Progenitor cell of endocrine pancreas (in vitro differentiated cells): ENCODE results near the genes CHCHD2, ZNF727 and ZNF680.

DNA sequence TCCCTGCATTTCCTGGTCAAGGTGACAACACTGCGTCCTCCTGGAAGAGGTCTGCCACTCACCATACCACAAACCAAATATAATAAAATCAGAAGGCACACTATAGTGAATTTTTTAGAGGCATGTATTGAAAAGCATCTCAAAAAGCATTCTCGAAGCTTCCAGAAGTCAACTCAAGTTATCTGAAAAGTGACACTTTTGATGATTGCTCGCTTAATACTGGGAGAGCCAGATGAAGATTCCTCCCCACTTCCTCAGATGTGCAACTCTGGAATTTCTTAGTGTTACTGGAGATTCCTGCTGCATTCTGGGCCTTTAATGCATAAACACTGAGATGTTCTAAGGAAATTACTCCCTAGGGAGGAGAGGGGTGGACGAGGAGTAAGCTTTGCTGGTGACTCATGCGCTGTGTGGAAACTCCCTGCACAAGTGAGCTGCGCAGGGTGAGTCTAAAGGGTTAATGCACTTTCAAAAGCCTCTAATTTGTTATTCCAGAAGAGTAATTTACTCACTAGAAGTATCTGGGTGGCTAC lies 46.2 kb downstream of the EGFR start:
- PRO-cap = no peak

DNA sequence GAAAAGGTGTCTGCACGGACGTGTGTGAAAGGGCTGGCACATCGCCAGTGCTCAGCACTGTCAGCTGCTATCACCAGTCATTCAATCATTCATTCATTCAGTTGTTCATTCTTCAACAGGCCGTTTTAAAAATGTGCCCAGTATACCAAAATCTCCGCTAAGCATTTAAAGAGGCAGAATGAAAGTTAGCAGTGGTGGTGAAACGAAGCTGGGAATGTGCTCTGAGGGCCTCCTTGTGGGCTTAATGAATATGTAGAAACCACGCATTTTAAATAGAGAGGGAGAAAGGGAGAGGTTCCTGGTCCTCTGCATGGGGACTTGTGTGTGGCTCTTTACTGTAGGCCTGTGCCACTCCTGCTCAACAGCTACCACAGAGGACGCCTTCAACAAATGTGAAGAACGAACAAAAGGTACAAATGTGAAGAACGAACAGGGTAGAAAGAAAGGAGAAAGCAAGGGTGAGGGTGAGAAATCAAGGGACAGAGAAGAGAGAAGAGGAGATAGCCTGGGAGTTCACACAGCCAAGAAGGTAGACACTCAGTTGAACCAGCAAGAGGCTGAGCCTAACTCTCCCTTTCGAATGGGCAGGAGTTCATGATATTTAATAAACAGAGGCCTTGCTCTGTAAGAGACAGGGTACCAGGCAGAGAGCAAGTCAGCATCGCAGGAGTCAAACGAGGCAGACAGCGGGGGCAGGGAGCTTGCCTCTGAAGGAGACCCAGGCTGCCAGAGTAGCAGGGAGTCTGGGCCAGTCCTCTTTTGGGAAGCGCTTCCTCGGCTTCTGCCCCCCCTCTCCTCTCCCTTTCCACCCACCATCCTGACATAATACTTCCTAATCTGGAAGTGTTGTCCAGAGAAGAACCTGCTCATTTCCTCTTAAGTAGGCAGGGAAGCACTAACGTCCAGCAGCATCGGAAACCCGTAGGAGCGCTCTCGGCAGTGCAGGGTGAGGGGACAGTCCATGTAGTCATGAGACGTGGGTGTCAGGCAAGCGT lies 170.8 kb downstream of the EGFR start:
- PRO-cap = no peak

DNA sequence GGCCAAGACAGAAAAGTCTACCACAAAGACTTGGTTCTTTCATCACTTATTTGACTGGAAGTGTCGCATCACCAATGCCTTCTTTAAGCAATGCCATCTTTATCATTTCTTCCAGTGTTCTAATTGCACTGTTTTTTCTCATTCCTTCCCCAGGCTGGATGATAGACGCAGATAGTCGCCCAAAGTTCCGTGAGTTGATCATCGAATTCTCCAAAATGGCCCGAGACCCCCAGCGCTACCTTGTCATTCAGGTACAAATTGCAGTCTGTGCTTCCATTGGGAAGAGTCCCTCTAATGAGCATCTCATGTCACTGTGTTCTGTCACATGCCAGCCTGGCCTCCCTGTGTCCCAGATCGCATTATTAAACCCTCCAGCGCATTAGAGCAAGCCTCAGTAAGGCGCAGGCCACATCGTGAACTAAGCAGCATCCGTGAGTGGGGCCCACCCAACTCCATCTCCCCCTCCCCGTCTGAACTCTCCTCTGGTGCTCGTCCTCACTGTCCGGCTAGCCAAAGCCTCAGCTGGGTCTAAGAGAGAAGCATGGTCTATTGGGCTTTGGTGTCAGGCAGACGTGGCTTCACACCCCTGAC lies 164.9 kb upstream of the LANCL2 start:
- PRO-cap = no peak

DNA sequence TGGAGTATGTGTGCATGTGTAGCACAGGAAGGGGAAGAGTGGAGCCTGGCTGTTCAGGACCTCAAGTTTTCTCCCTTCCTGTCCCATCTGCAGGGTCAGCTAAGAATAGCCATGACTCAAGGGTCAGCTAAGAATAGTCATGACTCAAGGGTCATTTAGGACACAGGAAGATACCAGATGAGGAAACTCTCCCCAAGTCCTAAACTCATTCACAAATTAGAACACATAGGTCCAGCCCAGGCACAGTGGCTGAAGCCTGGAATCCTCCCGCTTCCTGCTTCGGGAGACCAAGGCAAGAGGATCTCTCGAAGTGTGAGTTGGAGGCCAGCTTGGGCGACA lies 21.3 kb upstream of the VOPP1 start:
- PRO-cap = no peak

DNA sequence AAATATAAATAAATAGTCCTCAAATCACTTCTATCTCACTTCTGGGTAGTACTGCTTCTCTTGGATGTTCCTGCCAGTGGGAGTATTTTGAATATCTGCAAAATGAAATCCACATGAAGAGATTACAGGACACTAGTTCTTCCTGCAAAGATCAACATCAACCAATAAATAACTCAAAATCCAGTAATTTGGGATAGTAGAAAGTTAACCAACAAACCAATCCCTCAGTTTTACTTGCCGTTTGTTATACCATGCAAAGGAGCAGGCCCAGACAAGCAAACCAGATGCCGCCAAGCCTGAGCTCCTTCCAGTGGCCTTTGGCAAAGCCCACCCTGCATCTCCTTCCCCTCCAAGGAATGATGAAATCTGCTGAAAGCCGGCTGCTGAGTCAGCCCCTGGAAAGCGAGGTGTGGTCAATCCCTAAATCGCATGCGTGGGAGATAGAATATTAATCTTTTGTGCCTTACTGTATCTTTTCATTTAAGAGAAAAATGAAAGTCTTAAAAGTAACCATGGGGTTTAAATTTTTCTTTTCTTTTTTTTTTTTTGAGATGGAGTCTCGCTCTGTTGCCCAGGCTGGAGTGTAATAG lies 135.7 kb upstream of the VOPP1 start:
- PRO-cap = no peak

- PRO-cap = no peak
These were observed 2.5 kb downstream of the NIPSNAP2 start for GRCh38 chr7:55966559-55967588.

DNA sequence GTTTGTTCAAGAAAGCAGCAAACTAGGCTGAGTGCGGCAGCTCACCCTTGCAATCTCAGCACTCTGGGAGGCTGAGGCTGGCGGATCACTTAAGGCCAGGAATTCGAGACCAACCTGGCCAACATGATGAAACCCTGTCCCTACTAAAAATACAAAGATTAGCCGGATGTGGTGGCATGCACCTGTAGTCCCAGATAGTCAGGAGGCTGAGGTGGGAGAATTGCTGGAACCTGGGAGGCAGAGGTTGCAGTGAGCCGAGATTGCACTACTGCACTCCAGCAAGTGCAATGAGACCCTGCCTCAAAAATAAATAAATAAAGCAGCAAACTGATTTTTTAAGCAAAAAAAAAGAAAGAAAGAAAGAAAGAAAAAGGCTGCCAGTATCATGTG lies 9.5 kb downstream of the NIPSNAP2 start:
- PRO-cap = no peak

- PRO-cap = no peak
These were observed 22.1 kb downstream of the PSPH start for GRCh38 chr7:56029074-56029523.

GRCh38 chr7:56105872-56106836 lies at the start of gene CHCHD2:
Gene CHCHD2 (minus strand): TSS chr7:56106476.
- PRO-cap = unidirectional peak, minus-strand start at chr7:56106307; bidirectional peak, plus-strand start at chr7:56106671, minus-strand start at chr7:56106446

GRCh38 chr7:57417500-57417708 lies 32.6 kb upstream of the ZNF716 start:
- PRO-cap = no peak

DNA sequence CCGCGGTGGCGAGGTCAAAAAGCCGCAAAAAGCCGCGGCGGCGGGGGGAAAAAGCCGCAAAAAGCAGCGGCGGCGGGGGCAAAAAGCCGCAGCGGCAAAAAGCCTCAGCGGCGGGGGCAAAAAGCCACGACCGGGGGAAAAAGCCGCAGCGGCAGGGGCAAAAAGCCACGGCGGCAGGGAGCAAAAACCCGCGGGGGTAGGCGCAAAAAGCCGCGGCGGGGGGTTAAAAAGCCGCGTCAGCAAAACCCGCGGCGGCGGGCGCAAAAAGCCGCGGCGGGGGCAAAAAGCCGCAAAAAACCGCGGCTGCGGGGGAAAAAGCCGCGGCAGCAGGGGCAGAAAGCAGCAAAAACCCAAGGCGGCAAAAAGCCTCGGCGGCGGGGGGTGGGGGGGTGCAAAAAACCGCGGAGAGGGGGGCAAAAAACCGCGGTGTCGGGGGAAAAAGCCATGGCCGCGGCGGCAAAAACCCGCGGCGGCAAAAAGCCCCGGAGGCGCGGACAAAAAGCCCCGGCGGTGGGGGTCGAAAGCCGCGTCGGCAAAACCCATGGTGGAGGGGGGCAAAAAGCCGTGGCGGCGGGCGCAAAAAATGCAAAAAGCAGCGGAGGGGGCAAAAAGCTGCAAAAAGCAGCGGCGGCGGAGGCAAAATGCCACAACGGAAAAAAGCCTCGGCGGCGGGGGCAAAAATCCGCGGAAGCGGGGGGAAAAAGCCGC lies 418.6 kb downstream of the ZNF716 start:
- PRO-cap = no peak

DNA sequence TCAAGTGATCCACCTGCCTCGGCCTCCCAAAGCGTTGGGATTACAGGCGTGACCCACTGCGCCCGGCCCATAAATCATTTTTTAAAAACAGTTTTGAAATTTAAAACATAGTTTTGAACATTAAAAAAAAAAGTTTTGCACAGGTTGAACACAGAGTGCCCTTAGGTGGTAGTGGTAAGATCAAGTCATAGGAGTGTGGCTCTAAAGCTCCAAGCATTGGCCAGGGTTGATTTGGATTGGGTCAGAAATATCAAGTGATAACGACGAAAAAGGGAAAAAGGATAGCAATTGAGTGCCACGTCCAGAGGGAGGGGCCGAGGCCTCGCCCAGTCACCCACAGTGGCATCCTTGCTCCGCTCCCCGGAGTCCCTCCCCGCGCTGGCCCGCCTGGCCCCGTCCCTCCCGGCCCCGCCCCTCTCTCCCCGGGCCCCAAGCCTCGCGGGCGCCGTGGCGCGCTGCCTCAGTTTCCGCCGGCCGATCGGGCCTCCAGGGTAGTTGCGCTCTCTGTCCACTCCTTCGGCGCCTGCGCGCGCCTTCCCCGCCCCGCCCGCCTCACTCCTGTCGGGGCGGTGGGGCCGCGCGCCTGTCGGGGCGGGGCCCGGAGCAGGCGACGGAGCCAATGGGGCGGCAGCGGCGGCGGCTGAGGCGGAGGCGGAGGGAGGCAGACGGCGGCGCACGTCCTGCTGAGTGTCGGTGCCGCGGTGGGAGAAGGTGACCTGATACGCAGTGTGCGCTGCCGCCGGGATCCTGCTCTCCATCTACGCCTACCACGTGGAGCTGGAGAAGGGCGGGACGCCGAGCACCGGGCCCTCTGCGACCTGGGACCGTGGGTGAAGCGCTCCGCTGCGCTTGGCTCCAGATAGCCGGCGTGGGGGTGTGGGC lies 209.2 kb upstream of the ZNF722 start:
- PRO-cap = no peak

DNA sequence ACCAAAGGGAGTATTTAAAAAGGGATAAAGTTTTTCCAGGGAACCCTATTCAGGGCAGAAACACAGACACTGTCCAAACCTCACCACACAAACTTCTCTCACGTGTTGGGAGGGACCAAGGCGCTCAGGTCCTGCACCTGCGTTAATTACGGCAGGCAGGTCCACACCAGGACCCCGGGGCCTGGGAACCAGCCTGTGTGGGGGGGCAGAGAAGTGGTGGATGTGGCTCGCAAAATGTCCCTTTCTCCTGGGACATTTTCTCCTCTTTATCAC lies 73.5 kb upstream of the ZNF722 start:
- PRO-cap = no peak

- PRO-cap = no peak
These were observed at the start of gene ZNF727 for GRCh38 chr7:64045221-64046127. Gene ZNF727 (plus strand): TSS chr7:64045434.

DNA sequence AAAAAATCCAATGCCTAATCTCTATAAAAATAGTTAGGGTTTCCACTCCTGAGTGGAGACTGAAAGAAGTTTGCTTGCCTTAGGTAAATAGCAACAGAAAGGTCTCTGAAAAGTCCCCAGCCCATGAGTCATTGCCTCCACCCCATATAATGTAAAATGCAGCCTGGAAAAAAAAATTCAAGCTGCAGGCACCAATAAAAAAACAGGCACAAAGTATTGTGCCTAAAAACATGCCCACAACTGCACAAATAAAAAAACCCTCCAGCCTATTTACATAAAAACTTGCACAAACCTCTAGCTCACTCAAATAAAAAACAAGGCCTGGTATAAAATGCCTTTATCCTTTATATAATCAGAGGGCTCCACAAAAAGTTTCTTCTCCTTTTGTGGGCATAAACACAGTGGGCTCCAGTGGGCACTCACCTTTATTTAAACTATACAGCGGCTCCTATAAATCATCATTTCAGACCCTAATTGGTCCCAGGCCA lies 47.4 kb downstream of the ZNF680 start:
- PRO-cap = no peak

DNA sequence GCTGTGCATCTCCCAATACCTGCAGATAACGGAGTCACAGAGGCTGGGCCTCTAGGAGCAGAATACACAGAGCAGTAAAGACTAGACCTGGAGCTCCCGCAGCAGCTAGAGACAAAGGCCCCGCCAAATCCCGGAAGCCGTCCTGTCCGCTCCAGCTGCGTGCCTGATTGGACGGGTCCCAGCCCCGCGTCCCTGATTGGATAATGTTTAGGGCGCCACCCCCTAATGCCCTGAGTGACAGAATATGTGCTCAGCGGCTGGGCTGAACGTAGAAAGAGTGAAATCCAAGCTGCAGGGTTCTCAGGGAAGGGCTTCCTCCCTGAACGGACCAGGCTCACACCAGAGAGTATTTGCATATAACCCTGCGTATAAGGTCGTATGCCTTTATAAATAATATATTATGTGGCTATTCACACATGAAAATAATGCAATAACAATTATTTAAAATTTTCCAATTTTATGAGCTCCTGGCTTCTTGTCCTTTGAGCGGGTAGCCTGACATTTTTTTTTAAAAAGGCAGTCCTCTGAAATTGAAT lies at the start of gene ZNF680:
Gene ZNF680, minus strand, starts transcription at position 113 of the 536 bp plus-strand sequence.
- PRO-cap = bidirectional peak, plus-strand start at position 280 of the sequence, minus-strand start at position 113 of the sequence

DNA sequence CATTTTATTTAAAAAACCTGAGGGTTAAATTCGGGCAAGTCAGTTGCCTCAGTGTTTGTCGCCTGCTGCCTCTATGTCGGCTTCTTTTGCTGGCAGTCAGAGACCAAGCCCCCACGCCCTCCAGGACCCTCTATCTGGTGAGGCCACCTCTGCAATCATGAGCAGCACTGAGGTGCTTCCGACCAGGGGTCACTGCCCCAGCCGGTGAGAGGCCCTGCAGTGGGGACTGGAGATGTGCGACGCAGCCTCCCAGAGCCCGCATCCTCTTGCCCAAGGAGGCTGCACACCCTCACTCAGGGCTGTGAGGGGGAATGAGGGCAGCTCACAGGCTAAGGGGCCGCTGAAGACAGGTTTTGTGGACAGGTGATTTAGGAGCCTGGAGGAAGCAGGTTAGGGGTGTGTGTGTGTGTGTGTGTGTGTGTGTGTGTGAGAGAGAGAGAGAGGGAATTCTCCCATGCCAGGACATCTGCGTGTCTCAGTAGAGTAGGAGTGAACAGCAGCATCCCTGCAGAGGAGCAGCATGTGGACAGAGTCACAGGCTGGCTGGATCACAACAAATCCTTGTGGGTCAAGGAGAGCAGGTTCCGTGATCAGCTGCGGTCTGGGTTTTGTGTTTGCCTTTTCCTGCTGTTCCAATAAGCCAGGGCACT lies 13.2 kb upstream of the ZNF273 start:
- PRO-cap = no peak

DNA sequence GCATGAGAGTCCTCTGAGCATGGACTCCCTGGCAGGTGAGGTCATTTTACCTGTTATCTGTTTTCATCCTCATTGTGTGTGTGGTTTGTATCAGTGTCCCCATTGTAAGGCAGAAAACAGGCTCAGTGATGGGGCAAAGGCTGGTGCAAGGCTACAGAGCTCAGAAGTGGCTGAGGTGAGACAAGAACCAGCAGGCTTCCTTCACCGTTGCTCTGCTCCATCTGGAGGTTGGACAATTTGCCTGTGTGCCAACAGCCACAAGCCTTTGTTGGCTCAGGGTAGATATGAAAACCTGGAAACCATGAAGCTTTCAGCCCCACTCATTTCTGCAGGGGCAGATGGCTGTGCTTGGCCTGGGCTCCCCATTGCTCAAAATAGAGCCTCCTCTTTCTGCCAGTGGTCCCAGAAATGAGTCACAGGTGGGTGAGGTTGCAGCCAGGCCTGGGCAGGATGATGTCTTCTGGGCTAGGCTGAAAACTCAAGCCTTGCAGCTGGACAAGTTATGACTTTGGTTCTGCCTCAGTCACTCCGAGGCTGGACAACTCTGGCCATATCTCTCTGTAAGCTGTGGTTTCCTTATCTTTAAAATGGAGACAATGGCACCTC lies 12.3 kb upstream of the ZNF273 start:
- PRO-cap = no peak

- PRO-cap = no peak
These were observed 136.1 kb downstream of the ZNF92 start for GRCh38 chr7:65509619-65510233.

DNA sequence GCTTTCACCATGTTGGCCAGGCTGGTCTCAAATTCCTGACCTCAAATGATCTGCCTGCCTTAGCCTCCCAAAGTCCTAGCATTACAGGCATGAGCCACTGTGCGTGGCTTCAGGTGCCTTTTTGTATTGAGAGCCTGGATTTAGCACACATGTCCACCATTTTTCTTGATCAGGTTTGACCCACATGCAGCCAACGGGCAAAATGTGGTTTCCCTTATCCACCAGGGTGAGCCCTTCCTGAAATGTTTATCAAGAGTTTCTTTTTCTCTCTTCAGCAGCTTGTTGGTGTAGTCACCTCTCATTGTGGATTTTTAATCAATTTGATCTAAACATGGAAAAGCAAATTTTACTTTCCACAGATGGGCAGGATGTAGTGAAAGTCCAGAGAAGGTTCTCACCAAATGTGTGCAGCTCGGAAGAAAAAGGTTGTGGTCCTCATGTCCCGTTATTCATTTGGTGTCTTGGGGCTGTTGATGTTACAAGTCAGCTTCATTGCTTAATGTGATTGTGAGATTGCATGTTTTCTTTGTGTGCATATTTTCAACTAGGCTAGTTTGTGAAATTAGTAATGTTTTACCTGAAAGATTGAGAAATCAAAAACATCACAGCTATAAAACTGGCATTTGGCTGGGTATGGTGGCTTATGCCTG lies 28.9 kb downstream of the GUSB start:
- PRO-cap = no peak